ENCODE results near the genes OCA2 and GOLGA8H.

GRCh38 chr15:26235246-26235709 is 372.2 kb upstream of the ATP10A start:
- PRO-cap = no peak
- RRBS = 15% methylated on average over 1 of the region's 9 CpGs

GRCh38 chr15:26638222-26638500 is 134.7 kb downstream of the GABRB3 start:
- PRO-cap = unidirectional peak, minus-strand start at chr15:26638341
- RRBS = no CpG with 5 or more reads among the region's 3 CpGs

- PRO-cap = no peak
- RRBS = 10% methylated on average over 23 of the region's 47 CpGs
Measured at GRCh38 chr15:28099216-28100016, at the start of gene OCA2. TSS of gene OCA2 (minus strand) at chr15:28099315.

DNA sequence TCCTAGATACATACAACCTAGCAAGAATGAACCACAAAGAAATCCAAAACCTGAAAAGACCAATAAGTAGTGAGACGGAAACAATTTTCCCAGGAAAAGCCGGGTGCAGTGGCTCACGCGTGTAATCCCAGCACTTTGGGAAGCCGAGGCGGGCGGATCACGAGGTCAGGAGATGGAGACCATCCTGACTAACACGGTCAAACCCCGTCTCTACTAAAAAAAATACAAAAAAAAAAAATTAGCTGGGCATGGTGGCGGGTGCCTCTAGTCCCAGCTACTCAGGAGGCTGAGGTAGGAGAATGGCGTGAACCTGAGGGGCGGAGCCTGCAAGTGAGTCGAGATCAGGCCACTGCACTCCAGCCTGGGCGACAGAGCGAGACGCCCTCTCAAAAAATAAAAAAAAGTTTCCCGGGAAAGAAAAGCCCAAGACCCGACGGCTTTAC is 23.6 kb downstream of the GOLGA8G start:
- PRO-cap = no peak
- RRBS = no CpG with 5 or more reads among the region's 20 CpGs

DNA sequence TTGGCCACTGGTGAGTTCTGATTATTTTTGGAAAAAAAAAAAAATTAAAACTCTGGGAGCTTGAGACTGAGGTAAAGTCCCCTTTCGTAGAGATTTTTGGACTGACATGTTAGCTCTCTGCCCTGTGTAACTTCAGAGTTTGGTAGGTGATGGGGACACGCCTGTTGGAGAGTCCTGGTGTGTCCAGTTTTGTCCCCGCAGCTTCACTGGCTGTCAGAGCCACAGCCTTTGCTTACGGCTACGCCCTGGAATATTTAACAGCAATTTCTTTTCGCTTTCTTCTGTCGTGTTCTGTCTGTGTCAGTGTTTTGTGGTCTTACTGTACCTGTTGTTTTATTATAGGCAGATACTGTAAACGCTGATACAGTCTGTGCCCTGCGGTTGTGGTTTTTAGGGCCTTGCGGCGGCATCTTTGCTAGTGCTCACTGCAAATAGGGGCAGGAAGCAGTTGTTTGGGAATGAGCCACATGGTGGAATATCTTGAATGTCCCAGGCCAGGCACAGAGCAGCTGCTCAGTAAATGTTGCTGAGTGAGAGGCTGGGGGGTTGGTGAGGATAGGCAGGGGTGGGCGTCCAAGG is 62.7 kb downstream of the APBA2 start:
- PRO-cap = no peak
- RRBS = no CpG with 5 or more reads among the region's 12 CpGs

GRCh38 chr15:29089897-29090158 is 179.8 kb downstream of the NSMCE3 start:
- PRO-cap = no peak
- RRBS = no CpG with 5 or more reads among the region's 8 CpGs

GRCh38 chr15:29103742-29104323 is 165.8 kb downstream of the NSMCE3 start:
- PRO-cap = unidirectional peak, minus-strand start at chr15:29103884
- RRBS = 4% methylated on average over 25 of the region's 39 CpGs

DNA sequence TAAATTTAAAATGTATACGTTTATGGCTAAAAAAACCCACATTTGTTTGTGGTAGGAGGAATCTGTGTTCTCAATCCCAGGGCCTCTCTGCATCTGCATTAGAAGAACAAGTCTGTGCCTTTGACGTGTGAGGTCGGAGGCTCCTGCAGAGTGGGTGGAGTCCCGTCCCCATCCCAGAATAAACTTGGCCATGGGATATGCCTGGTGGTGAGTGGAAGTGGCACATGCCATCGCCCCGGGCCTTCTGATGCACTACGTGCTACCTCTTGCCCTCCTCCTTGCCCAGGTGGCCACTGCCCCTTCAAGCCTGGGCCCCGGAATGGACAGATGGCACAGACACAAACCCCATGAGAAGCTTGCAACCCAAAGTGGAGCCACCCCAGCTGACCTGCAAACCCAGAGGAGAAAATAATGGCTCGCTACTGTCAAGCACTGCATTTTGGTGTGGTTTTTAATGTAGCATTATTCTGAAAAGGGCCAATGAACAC is 131.1 kb upstream of the NSMCE3 start:
- PRO-cap = no peak
- RRBS = 87% methylated on average over 3 of the region's 9 CpGs

DNA sequence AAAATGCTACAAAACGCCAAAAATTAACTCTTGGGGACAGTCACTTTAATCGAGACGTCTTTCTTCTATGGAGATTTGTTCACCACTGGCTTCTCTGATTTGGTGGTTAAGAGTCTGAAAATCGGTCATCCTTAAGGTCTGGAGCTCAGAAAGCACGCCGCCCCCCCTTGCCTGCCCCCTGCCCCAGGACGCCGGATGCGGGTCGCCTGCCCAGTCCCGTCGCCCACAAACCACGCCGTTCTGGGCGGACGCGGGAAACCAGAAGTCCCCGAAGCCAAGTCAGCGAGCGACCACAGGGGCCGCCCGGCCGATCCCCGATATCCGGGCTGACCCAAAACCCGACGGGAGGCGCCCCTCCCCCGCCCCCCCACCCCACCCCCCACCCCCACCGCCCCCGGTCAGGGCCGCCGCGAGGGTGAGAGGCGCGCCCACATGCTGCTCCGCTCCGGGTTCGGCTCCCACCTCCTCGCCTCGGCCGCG is 1.1 kb downstream of the ENTREP2 start:
- PRO-cap = no peak
- RRBS = 2% methylated on average over 26 of the region's 43 CpGs

DNA sequence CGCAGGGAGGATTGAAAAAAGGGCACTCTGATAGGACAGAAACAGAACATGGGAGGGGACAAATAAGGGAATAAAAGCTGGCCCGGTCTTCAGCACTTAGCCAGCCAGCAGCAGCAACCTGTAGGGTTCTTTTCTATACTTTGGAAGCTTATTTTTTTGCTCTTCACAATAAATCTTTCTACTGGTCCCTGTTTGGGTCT is 115.8 kb upstream of the ENTREP2 start:
- PRO-cap = no peak
- RRBS = no CpG with 5 or more reads among the region's 2 CpGs

DNA sequence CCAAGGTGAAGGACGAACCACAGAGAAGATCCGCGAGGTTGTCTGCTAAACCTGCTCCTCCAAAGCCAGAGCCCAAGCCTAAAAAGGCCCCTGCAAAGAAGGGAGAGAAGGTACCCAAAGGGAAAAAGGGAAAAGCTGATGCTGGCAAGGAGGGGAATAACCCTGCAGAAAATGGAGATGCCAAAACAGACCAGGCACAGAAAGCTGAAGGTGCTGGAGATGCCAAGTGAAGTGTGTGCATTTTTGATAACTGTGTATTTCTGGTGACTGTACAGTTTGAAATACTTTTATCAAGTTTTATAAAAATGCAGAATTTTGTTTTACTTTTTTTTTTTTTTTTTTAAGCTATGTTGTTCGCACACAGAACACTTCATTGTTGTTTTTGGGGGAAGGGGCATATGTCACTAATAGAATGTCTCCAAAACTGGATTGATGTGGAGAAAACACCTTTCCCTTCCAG is 91.5 kb downstream of the TJP1 start:
- PRO-cap = no peak
- RRBS = no CpG with 5 or more reads among the region's 4 CpGs

GRCh38 chr15:29796681-29797088 is 25.6 kb downstream of the TJP1 start:
- PRO-cap = no peak
- RRBS = no CpG with 5 or more reads among the region's 5 CpGs

DNA sequence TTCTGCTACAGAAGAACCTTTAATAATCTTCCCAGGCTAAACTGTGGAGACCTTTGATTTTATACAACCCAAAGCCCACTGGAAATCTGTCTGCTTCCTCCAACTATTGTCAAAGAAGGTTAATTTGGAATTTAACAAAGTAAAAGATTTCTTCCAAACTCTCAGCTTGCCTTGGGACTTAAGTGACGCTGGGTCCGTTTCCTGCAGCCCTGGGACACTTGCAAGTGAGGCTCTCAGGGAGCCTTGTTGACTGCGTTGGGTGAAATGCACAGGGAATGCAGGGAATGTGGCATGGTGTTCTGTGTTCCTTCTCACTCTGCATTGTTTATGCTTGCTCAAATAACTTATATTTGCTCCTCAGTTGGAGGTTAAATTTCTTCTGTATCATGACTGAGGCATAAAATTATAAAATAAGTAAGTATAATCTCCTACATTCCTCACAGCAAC is 60.8 kb upstream of the TJP1 start:
- PRO-cap = no peak
- RRBS = no CpG with 5 or more reads among the region's 3 CpGs

- PRO-cap = no peak
- RRBS = no CpG with 5 or more reads among the region's 4 CpGs
Measured at GRCh38 chr15:29925302-29925812, 103.1 kb upstream of the TJP1 start.

GRCh38 chr15:29968135-29969275 is 114.2 kb upstream of the GOLGA8J start:
- PRO-cap = no peak
- RRBS = 5% methylated on average over 21 of the region's 145 CpGs

DNA sequence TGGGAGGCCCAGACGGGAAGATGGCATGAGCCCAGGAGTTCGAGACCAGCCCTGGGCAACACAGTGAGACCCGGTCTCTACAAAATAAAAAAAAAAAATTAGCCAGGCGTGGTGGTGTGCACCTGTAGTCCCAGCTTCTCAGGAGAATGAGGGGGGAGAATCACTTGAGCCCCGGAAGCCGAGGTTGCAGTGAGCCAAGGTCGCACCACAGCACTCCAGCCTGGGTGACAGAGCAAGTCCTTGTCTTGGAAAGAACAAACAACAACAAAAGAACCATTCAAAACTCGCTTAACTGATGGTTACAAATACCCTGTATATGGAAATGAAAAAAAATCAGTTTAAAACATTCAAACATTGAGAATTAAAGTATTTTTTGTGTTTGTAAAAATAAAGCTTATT is 113.2 kb upstream of the GOLGA8J start:
- PRO-cap = no peak
- RRBS = 100% methylated on average over 1 of the region's 8 CpGs

GRCh38 chr15:30551752-30552010 is 169 bp upstream of the GOLGA8Q start:
- PRO-cap = no peak
- RRBS = no CpG with 5 or more reads among the region's 7 CpGs

GRCh38 chr15:30603896-30604281 is at the start of gene GOLGA8H:
TSS of gene GOLGA8H (plus strand) at chr15:30604028.
- PRO-cap = no peak
- RRBS = no CpG with 5 or more reads among the region's 7 CpGs

- PRO-cap = no peak
- RRBS = 3% methylated on average over 5 of the region's 9 CpGs
Measured at GRCh38 chr15:30992131-30992371, 623 bp upstream of the MTMR10 start.

DNA sequence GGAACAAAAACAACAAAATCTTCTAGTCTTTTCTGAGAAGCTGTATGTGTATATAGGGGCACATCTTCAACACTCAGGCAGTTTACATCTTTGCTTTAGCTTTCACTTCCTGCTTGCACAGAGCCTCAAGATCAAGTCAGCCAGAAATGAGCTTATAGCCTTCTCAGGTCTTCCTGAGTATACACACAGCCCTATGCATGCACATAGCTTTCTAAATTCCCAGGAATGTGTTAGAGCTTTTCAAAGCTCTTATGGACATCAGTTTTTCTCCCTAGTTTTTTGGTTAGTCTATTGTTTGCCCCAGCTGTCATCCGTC is 22.4 kb upstream of the MTMR10 start:
- PRO-cap = no peak
- RRBS = no CpG with 5 or more reads among the region's 1 CpG